Measurements from ENCODE around the genes FRMPD3, TSC22D3, NCBP2L and KCNE5.

DNA sequence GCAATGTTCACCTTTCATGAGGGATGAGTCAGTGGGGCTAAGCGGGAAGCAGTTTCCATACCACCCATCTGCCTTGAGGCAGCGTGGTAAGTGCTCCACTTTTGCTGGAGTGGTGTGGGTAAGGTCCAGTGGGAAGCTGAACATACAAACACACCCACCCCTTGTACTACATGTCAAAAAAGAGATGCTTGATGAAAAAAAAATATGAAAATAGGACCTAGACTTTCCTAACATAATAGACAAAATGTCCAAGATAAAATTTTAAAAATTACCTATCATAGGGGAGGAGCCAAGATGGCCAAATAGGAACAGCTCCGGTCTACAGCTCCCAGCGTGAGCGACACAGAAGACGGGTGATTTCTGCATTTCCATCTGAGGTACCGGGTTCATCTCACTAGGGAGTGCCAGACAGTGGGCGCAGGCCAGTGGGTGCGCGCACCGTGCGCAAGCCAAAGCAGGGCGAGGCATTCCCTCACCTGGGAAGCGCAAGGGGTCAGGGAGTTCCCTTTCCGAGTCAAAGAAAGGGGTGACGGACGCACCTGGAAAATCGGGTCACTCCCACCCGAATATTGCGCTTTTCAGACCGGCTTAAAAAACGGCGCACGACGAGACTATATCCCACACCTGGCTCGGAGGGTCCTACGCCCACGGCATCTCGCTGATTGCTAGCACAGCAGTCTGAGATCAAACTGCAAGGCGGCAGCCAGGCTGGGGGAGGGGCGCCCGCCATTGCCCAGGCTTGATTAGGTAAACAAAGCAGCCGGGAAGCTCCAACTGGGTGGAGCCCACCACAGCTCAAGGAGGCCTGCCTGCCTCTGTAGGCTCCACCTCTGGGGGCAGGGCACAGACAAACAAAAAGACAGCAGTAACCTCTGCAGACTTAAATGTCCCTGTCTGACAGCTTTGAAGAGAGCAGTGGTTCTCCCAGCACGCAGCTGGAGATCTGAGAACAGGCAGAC, 37.1 kb upstream of the RBM41 start:
- PRO-cap, result no peak
- RAMPAGE, long total RNA, 2 experiments, result no peak in any of the 2 experiments

DNA sequence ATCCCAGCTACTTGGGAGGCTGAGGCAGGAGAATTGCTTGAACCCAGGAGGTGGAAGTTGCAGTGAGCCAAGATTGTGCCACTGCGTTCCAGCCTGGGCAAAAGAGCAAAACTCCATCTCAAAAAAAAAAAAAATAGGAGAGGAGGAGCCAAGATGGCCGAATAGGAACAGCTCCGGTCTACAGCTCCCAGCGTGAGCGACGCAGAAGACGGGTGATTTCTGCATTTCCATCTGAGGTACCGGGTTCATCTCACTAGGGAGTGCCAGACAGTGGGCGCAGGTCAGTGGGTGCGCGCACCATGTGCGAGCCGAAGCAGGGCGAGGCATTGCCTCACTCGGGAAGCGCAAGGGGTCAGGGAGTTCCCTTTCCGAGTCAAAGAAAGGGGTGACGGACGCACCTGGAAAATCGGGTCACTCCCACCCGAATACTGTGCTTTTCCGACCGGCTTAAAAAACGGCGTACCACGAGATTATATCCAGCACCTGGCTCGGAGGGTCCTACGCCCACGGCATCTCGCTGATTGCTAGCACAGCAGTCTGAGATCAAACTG, 85.2 kb upstream of the FRMPD3 start:
- PRO-cap, result no peak
- RAMPAGE, long total RNA, 2 experiments, result no peak in any of the 2 experiments

DNA sequence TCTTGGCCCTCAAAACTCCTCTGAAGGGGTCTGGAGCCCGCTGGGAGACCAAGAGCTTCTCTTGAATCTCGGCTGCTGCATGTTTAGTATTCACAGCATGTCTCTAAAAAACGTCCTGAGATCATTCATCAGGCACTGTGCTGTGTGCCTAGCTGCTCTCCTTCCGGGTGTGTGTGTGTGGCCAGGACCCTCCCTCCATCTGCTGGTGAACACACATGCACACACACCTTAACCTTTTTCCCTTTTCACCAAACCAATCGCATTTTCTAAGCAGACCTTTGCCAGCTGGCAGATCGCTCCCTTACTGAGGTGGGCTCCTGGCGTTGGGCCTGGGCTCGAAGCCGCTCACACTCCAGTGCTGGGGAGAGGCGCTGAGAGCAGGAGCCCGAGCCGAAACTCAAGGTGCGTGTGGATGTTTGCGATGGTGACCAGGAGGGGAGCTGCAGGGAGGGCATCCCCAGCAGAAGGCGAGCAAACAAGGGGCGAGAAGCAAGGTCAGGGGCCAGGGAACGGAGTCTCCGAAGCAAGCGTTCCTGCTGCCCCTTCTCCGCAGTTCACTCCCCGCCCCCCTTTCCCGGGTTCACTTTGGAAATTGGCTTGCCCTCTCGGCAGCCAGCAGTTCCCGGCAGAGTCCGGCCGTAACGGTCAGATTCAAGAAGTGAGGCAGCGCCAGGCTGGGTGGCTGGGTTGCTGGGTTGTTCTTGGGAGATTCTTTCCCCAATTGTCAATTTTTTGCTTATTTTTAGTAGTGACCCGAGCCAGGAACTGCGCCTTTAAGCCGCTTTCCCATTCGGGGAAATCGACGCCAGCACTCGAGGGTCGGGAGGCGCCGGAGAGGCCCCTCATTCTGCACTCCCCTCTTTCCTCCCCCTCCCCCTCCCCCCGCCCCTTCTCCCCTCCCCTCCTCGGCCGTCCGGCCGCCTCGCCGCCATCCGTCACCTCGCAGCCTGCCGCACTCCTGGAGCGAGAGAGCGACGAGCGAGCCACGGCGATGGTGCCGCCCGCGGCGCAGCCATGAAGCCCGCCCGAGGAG, at the start of gene FRMPD3:
FRMPD3 (plus strand) TSS at position 955 of the 1,033 bp plus-strand sequence.
- PRO-cap, result no peak
- RAMPAGE, long total RNA, 2 experiments, result no peak in any of the 2 experiments

DNA sequence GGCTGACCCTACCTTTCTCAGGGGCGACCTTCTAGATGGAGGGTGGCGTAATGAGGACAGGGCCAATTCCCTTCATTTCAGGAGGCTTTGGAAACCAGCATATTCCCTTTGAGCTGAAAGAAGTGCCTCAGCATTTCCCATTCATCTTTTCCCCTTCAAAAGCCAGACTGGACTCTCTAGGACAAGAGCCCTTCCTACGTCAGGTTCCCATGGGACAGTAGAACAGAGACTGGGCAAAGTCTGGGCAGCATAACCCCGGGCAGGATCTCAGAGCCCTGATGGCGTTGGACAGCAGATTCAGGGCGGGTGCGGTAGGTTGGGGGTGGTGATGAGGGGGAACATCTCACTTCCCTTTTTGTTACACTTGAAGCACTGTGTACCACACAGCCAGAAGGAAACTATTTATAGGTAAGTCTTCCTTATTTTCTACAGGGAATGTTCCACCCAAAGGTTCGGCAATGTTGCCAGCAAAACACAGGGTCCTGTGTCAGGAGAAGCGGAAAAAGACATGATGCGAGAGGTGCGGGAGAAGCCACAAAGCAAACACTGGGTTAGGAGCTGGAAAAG, 54.3 kb downstream of the TSC22D3 start:
- PRO-cap, result no peak
- RAMPAGE, long total RNA, 2 experiments, result no peak in any of the 2 experiments

DNA sequence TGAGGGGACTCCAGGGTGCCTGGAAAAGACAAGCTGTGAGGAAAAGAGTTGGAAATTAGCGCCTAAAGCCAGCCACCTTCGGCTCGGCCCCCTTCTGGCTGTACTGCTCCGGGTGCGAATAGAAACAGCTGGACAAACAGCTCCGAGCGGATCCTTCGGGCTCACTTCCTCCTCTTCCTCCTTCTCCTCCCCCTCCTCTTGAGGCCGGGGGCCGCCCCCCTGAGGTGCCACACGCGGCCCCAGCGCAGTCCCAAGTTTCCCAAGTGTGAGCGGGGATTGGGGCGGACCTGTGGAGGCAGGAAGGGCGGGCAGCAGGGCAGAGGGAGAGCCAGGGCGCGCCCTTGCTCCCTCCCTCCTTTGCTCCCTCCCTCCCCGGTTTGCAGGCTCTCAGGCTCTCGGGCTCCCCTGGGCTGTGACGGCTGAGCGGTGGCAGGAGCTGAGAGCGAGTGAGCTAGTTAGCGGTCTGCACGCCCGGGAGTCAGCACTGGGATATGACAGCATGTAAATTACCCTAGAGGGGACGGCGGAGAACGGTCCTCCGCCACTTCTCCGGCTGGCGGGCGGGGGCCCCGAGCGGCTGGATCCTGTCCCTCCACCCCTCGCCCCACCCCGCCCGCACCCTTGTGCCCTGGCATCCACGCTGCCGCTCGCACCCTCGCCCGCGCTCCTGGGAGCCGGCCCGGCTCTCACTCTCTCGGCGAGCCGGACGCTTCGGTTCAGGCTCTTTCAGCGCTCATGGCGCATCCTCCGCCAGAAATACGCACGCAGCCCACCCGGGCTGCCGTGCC, at the start of gene TSC22D3:
TSC22D3 (minus strand) TSS at position 295 of the 788 bp plus-strand sequence.
- PRO-cap, result bidirectional peak, plus-strand start at position 382 of the sequence, minus-strand start at position 267 of the sequence; bidirectional peak, plus-strand start at position 415 of the sequence, minus-strand start at position 448 of the sequence; bidirectional peak, plus-strand start outside the sequence, minus-strand start at position 688 of the sequence
- RAMPAGE, long total RNA, 2 experiments, result no peak in any of the 2 experiments

- PRO-cap, result no peak
- RAMPAGE, long total RNA, 2 experiments, result no peak in any of the 2 experiments
Observed at GRCh38 chrX:107776868-107777641, 478 bp upstream of the NCBP2L start.

- PRO-cap, result no peak
- RAMPAGE, long total RNA, 2 experiments, result no peak in any of the 2 experiments
Observed at GRCh38 chrX:107777642-107777956, at the start of gene NCBP2L. NCBP2L (plus strand) TSS chrX:107777733.

DNA sequence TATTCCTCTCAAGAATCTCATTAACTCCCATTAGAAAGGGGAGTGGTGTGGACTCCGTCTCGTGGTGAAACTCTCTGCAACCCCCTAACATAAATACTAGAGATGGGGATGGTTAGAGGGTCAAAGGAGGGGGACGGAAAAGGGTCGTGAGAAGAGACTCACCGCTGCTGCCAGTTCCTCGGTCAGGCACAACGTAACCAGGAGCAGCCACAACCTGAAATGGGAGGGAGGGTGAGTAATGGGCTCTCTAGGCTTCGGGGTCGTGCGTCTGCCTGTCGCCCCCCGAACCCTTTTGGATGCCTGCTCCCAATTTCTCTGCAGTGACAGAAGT, 477 bp downstream of the COL4A6 start:
- PRO-cap, result no peak
- RAMPAGE, long total RNA, 2 experiments, result no peak in any of the 2 experiments

DNA sequence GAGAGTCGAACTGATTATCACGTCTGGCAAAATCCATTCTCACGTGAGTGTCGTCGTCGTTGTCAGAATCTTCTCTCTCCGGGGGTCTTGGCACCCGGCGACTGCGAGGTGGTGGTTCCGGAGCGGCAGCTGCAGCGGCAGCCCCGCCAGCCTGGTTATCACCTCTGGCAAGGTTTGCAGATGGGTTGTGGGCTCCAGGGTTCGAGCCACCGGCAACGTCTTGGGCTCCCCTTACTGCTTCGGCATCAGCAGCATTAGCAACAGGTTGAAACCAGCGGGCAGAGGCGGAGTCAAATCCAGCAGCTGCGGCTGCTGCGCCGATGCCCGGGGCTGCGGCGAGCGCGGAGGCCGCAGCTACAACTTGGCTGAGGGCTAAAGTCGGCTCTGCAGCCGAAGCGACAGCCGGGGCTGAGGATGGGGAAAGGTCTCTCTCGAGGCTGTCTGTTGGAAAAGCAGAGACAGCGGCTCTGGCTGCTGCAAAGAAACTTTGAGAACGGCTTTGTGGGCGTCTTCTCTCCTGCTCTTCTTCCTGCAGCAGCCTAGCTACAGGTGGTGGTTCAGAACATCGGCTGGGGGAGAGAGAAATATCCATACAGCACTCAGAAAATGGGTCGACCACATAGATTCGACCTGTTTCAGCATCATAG, 3.7 kb downstream of the IRS4 start:
- PRO-cap, result no peak
- RAMPAGE, long total RNA, 2 experiments, result no peak in any of the 2 experiments

- PRO-cap, result unidirectional peak, plus-strand start at chrX:109591051
- RAMPAGE, long total RNA, 2 experiments, result no peak in any of the 2 experiments
Observed at GRCh38 chrX:109590777-109591259, 34.2 kb downstream of the KCNE5 start.

- PRO-cap, result no peak
- RAMPAGE, long total RNA, 2 experiments, result no peak in any of the 2 experiments
Observed at GRCh38 chrX:109624651-109625329, at the start of gene KCNE5. KCNE5 (minus strand) TSS chrX:109625172.

DNA sequence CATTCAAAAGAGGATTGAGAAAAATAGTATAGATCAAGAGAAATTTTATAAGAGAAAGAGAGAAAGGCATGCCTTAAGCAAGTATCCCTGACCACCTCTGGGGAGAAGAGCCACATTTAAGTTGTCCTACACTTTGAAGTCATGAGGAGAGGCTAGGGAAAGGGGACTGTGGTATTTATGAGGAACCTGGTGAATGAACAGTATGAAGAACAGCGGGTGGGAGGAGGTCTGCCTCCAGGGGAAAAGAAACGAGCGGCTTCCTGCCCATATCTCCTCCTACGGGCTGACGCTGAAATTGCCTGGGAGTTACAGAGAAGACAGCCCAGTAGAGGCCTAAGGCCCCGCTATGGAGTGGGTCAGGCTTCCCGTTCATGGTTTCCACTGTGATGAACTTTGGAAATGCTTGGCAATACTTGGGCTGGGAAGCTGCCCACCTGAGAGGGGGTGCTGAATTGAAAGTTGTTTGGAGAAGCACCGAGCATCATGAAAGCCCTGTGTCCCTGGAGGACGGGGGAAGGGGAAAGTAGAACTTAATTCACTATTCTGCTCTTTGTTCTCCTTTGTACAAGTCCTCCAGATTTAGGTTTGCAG, 106.9 kb upstream of the ACSL4 start:
- PRO-cap, result no peak
- RAMPAGE, long total RNA, 2 experiments, result no peak in any of the 2 experiments

GRCh38 chrX:109889053-109889650, 113.8 kb upstream of the TMEM164 start:
- PRO-cap, result no peak
- RAMPAGE, long total RNA, 2 experiments, result no peak in any of the 2 experiments

DNA sequence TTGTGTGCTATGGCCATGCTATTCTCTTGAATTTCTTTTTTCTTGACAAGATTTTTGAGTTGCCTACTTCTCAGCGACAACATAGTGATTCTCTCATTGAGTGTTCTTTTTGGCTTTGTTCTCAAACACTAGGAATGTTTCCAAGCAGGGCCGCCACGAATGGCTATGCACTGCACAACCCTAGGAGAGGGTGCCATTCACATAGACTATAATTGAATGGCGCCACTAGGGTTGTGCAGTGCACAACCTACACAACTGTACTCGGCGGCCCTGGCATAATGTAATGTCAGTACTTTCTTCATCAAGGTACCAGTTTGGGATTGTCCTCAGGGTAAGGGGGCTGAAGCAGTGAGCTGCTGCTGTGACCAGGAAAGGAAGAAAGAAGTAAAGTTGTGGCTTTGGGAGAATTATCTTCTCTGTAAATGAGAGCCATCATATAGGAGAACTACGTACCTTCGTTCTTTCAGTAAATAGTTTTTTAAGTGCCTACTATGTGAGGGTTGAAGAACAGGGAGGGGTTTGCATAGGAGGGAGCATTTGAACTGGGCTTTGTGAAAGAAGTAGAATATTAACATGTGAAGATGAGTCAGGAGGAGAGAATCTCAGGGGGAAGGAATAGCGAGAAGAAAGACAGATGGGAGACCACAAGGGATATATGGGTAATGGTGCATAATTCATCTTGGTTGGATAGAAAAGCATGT, 52.4 kb downstream of the TMEM164 start:
- PRO-cap, result no peak
- RAMPAGE, long total RNA, 2 experiments, result no peak in any of the 2 experiments

GRCh38 chrX:110163359-110164208, 154.3 kb downstream of the AMMECR1 start:
- PRO-cap, result no peak
- RAMPAGE, long total RNA, 2 experiments, result no peak in any of the 2 experiments

DNA sequence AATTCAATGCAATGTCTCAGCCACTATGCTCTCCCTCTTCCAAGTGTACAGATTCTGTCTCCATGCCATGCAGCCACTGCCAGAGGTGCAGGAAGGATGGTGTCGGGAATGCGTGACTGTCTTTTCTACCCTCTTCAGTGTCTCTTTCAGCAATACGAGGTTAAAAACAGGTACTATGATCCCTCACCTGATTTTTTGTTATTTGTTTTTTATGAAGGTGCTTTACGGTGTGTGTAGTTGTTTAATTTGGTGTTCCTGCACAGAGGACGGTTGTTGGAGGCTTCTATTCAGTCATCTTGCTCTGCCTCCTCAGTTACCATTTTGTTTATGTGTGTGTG, 66.6 kb upstream of the TRPC5OS start:
- PRO-cap, result no peak
- RAMPAGE, long total RNA, 2 experiments, result no peak in any of the 2 experiments

GRCh38 chrX:112083802-112084485, 1.1 kb downstream of the RTL4 start:
- PRO-cap, result no peak
- RAMPAGE, long total RNA, 2 experiments, result no peak in any of the 2 experiments

DNA sequence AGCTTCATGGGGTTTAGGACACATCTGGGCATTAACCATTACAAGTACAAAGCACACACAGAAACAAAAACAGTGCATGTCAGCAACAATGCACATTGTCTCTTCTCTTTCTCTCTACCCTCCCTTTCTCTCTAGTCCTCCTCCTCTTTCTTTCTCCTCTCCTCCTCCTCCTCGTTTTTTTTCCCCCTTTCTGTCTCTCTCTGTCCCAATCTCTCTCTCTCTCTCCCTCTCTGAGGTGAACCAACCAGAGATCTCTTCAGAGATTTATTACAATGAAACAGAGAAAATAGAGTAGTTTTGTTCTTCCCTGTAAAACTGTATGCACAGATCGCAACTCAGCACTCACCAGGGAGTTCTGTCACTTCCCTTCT, 54.3 kb upstream of the LHFPL1 start:
- PRO-cap, result no peak
- RAMPAGE, long total RNA, 2 experiments, result no peak in any of the 2 experiments

DNA sequence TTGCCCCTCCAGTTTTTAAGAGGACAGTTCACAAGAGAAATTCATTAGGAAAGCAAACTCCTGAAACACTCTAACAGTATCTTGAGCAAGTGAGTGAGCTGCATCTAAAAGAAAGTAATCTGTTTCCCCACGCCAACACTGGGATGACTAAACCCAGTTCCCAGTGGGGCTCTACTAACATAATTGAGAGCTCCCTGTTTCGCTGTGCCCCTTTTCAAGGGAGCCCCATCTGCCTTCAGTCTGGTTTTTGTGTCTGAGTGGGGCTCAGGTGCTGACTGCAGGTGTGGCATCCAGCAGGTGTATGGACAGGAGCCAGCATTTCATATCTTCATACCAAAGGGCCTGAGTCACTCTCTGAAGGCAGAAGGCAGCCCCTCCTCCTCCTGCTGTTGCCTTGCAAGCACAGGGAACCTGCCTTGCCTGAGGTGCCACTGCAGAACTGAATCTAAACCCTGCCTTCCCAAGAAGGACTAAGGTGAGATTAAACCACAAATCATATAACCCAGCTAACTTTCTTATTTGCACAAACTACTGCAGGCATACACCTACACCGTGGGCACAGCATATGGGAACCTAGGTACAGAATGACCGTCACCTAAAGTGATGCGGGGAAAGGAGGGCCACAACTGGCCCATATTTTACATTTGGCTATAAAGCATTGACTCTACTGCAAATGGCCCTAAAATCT, 7.9 kb downstream of the AMOT start:
- PRO-cap, result no peak
- RAMPAGE, long total RNA, 2 experiments, result no peak in any of the 2 experiments

GRCh38 chrX:115400995-115401509, 111.5 kb downstream of the LUZP4 start:
- PRO-cap, result no peak
- RAMPAGE, long total RNA, 2 experiments, result no peak in any of the 2 experiments